Fibroblast of the aortic adventitia (primary cell): ENCODE results near the genes NPHP3, AMOTL2, CEP63 and KY.

DNA sequence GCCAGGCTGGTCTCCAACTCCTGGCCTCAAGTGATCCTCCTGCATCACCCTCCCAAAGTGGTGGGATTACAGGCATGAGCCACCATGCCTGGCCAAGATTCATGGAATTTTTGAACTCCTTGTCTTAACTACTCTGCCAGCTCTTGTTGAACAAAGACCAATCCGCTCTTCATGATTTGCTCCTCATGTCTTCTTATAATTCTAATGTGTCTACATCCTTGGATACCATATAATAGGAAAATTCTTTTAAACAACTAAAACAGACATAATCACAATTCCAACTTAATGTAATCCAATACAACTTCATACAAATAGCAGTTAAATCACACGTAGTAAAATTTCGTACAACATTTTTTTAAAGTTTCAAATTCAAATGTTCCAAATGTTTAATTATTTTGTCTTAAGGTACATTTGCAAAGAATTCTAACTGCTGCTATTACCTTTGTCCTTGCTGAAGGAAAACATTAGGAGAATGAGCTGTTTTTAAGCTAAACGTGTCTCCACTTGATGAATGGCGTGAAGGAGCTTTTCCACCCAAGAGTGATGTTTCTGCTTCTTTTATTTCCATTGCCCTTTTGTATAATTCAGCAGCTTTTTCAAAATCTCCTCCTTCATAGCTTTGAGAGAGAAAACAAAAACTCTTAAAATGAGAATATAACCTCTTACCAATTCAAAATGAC lies 21.5 kb downstream of the UBA5 start:
- CAGE, long polyA plus RNA = no peak

GRCh38 chr3:132704109-132704605 lies 18.1 kb downstream of the NPHP3 start:
- CAGE, long polyA plus RNA = no peak

GRCh38 chr3:132721368-132722691 lies at the start of gene NPHP3:
NPHP3 (minus strand) TSS chr3:132722409.
- CAGE, long polyA plus RNA = no peak

DNA sequence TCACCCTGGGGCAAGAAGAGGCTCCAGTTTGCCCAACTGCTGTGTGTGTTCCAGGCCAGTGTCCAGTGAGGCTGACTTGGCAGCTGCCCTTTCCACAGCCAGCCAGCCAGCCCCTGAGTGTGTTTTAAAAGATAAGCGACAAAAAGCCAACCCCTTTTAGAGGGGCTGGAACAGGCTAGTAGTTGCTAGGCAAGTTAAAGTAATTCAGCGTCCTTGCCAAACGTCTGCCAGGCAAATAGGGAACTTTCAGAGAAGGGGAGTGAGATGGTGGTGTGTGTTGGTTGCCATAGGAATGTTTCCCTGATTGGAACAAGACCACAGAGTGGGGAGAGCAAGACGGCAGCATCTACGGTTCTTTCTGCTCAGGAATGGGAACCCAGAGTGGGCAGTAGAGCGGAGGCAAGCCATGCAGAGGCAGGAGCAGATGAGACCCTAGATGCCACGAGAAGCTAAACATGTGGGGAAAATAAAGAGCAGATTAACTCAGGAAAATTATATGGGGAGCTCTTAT lies 86.4 kb downstream of the TMEM108 start:
- CAGE, long polyA plus RNA = no peak

DNA sequence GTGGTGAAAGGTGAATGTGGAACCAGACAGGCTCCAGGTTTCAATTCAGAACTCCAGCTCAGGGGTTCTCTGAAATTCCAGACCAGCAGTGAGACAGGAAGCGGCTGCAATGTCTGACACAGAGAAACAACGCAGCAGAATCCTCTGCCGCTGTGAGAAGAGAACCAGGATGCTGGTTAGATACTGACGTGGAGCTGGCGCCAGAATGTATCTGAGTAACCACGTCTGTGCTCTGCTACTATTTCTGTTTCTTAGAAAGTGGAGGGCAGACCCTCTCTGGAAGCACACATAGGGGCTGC lies 12.9 kb downstream of the BFSP2 start:
- CAGE, long polyA plus RNA = no peak

- CAGE, long polyA plus RNA = no peak
These were observed 77.0 kb downstream of the BFSP2 start for GRCh38 chr3:133476681-133477451.

DNA sequence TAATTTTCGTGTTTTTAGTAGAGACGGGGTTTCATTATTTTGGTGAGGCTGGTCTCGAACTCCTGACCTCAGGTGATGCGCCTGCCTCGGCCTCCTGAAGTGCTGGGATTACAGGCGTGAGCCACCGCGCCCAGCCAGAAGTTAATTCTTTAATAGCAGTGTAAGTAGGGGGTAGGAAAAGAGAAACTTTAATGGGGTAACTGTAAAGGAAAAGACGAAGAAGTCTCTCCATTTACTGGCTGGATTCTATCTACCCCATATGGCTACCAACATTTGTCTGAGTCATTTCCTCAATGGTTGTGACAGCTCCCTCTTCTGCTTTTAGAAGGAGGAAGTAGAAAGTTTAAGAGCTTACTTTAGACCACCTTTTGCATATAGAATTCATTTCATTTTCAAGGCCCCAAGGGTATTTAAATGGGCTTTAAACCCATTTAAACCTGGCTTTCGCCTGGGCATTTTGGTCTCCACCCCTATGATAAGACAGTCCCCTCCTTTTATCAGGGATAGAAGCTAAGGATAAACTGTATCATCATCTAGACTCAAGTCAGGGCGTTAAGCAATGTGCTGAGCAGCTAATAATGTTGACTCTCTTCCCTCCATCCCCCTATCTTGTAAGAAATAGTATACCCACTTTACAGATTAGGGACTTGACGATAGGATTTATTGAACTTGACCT lies 1.1 kb upstream of the CDV3 start:
- CAGE, long polyA plus RNA = no peak

GRCh38 chr3:133572951-133573422 lies 499 bp upstream of the CDV3 start:
- CAGE, long polyA plus RNA = no peak

DNA sequence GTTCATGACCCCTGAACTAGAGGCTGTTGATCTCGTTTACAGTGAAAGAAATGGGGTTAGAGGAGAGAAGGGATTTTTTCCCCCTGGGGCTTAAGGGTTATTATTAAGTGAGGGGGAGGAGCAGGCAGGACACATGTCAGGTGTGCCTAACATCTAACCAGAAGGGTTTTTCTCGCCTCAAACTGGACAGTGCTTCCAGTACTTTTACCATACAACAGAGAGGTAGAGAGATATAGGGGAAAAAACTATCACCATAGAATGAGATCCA lies 14.1 kb upstream of the TOPBP1 start:
- CAGE, long polyA plus RNA = no peak

DNA sequence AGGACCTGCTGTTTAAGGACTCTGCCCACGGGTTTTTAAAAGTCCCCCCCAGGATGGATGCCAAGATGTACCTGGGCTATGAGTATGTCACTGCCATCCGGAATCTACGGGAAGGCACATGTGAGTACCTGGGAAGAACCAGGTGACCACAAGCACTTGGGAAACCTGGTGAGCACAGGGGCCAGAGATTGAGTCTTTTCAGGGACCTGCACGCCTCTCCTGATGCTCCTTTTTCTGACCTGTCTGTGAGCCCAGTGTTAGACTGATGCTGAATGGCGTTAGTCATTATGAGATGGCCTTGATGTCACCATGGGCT lies 11.6 kb downstream of the TF start:
- CAGE, long polyA plus RNA = no peak

GRCh38 chr3:133763772-133764546 lies 17.8 kb downstream of the TF start:
- CAGE, long polyA plus RNA = no peak

- CAGE, long polyA plus RNA = no peak
These were observed 39.4 kb downstream of the AMOTL2 start for GRCh38 chr3:134334727-134335368.

GRCh38 chr3:134374313-134374832 lies at the start of gene AMOTL2:
AMOTL2 (minus strand) TSS chr3:134374447.
- CAGE, long polyA plus RNA = no peak

DNA sequence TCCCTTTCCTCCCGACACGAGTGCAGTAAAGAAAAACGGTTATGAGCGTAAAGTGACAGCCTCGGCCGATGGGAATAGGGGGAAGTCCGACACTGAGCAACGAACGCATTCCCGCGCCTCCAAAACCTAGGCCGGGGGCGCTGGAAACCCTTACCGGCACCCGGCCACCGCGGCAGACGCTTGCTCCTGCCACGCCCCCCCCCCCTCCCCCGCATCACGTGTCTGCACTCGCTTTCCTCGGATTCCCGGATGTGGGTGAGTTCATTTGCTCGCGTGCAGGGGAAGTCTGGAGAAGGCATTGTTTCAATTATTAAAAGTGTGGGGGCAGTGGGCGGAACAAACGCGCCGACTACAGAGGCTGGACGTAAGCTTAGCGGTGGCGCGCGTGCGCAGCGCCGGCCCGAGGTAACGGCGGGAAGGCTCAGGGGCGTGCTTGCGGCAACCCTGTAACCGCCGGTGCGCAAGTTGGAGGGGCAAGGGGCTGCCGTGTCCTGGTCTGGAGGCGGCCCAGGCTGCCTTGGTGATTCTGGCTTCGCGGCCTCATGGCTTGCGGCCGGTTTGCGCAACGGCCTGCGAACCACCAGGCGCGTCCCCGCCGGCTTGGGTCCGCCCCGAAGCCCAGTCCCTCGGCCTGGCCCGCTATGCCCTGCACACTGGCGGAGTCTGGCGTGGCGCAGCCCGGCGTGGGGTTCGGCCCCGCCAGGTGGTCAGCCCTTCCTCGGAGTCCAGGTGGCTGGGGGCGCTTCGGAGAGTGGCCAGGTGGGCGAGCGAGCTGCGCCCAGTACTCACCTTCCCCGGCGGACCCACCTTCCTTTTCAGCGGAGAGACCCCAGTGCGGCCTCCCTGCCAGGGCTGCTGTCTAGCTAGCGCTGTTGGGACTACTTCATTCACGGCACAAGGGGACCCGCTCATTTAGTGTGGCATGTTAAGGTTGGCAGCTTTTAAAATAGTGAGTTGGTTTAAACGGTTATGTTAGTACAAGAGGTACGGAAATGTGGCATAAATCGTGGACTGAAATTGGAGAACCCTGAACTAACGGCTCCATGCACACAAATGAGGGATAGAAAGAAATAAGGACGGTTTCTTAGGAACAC lies at the start of gene CEP63:
TSS of gene CEP63 (plus strand) at position 260 of the 1,094 bp plus-strand sequence.
- CAGE, long polyA plus RNA = no peak

- CAGE, long polyA plus RNA = no peak
These were observed at the start of gene KY for GRCh38 chr3:134650731-134651529. KY (minus strand) TSS chr3:134651022.

GRCh38 chr3:135155688-135156332 lies 360.8 kb downstream of the EPHB1 start:
- CAGE, long polyA plus RNA = no peak

- CAGE, long polyA plus RNA = no peak
These were observed 57.3 kb upstream of the PPP2R3A start for GRCh38 chr3:135908178-135908652.

DNA sequence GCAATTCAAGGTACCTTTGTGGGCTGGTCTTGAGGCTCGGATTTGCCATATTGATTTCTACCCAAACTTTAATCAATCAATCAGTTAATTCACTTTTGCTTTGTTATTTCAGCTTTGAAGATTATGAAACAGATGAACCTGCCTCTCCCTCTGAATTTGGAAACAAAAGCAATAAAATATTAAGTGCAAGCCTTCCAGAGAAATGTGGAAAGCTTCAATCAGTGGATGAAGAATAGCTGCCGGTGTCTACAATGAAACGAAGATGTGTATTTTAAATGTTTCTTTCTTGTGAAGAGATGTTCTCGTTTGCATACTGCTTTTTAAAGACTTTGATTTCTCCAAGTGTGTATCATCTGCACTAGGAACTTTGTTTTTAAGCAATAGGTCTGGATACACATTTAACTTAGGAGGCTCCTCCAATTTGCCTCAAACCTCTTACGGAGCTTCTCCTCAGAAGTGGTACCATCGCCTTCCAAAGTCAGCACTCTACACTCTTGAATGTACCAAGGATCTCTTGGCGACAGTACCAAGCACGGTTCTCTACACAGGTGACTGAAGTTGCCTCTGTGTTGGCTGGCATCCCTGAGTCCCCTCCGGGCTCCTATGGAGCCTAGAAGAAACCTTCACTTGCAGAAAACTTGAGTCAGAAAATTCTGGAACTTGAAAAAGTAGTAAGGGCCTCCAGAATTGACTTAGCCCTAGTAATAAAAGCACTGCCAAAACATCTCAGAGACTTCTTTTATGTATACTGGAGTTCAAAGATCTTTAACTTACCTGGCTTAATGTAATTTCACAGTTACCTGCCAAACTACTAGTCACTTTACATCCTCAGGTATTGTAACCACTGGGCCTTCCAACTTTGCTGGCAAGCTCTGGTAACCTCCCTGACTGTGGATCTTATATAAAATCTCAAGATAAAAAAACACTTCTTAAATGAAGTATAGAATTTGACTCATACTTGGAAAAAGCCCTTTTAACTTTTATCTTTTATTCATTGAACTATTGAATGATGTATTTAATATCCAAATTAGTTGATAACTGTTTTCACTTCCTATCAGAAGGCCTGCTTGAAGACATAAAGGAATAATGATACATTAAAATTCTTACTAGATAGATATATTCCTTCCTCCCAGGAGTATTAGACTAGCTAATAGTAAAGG lies 50.8 kb downstream of the MSL2 start:
- CAGE, long polyA plus RNA = no peak

DNA sequence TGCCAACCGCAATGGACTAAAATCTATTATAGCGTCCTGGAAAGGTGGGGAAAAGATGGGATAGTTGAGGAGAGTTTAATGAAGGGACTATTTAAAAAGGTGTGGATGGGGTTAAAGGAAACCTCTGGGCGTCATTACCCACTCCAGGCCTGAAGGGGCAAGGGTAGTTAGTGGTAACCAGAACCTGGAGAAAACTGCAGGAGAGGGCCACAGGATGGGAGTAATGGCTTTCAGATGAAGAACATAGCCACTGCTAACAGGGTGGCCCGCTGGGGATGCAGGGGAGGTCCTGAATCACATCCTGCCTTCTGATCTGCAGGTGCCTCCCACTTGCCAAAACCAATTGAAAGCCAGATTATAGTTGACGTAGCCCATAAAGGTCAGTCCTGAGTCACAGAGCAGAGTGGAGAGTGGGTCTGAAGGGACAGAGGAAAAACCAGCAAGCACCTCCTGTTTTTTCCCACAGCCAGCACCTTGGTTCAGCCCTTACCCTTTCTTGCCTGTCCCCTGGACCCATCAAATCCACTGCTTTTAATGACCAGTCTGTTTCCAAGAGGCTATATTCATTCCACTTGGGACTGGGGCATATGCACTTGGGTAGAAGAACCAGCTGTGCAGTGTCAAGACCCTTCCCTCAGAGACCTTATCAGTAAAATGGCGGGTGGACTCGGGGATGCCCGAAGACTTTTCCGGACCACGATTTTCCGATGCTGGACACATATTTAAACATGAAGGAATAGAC lies 695 bp upstream of the SLC35G2 start:
- CAGE, long polyA plus RNA = no peak

GRCh38 chr3:136839770-136840738 lies 21.1 kb downstream of the SLC35G2 start:
- CAGE, long polyA plus RNA = no peak